ENCODE results near the gene C10orf105.

DNA sequence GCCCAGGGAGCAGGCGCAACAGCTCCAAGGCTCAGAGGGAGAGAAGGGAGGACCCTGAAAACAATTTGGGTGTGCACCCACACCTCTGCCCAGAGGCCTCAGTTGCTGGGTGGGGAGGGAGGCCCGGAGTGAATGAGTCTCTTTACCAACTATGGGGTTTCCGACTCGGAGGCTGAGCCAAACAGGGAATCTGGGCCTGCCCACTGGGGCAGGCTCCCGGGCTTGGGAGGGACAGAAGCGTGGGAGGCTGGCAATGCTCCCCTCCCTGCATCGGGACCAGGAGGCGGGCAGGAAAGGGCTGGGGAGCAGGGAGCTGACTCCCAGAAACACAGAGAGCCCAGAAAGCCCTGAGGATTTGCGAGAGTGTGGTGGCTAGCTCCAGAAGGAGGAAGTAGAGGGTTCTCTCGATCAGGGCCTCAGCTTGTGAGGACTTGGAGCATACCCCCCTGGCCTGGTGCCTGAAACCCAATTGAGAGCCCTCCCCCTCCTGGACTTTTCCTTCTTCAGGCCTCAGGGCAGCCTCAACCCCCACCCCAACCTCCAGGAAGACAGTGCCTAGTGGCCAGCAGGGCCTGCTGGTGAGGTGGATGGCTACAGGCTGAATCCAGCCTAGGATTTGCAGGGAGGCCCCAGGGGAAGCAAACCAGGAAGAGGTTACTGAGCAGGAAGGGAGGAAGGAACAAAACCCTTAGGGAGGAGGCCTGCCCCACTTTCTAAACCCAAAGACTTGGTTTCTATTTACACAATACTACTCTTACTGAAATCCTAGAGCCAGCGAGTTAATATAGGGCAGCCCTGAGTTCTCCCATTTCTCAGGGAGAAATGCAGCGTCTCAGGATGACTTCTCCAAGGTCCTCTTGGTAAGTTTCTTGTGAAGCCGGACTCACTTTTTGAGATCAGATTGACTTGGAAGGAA lies 6.1 kb downstream of the C10orf105 start:
- PRO-cap, result no peak

- PRO-cap, result no peak
These were observed at the start of gene C10orf105 for GRCh38 chr10:71719570-71720443. C10orf105 (minus strand) TSS chr10:71719778.

DNA sequence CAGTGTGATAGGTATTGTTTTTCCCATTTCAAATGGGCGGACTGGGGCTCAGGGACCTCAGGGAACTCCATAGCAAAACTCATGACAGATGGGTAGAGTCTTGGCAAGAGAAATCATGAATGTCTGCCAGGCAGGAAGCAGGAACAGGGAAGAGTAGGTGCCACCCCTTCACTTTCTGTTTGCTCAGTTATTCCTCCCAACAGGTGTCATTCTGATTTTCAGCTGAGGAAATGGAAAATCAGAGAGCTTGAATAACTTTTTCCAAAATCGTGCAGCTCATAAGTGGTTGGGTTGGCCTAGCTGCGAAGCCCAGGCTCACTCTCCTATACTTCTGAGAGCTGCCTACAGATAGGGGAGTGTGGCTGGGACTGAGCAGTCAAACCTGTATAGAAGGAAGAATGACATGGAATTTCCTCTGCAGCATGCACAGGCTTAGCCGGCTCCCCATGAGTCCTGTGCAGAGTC lies 17.6 kb upstream of the C10orf105 start:
- PRO-cap, result no peak

GRCh38 chr10:71745436-71745900 lies 25.9 kb upstream of the C10orf105 start:
- PRO-cap, result no peak

DNA sequence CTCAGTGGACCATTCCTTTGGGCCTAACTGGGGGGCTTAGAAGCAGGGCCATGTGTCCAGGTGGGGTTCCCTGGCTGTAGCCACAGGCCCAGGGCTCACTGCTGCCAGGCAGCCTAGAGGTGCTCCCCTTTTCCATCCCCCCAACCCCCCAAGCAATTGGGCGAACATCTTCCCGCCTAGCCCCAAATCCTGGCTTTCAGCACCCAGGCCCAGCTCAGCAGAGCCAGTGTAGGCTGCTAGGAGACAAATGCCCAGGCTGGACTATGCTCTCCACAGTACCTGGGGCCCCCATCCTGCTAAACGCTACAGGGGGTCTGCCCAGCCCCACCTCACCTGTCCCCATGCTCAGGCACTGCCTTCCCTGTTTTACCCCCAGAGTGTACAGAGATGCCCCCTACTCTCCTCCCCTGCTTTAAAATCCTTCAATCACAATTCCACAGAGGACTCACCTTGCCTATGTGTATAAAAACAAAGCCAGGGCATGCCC lies 23.6 kb downstream of the VSIR start:
- PRO-cap, result no peak

GRCh38 chr10:71766028-71766432 lies 7.3 kb downstream of the VSIR start:
- PRO-cap, result no peak

DNA sequence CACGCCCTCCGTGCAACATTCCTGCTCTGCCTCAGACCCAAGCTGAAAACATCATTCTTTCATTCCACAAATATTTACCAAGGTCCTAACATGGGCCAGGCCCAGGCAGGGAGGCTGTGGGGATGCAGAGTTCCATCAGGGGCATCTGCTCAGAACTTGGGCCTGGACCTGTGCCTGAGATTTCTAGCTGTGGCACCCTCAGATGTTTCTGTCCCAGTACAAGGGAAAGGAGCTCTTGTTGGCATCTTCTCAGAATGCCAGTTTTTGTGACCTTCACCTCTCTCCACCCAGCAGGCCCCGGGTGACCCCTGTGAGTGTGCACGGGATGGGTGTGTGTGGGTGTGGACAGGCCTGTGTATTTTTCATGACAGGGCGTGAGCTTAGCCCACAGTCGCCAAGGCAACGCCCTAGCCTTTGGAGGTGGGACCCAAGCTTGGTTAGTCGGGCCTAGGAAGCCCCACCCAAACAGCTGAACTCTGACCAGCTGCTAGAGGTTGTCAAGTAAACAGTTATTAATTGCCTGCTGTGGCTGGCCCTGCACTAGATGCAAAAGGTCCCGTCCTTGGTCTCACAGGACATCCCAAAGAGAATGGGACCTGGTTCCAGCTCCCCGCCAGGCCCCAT lies 6.3 kb downstream of the VSIR start:
- PRO-cap, result no peak

DNA sequence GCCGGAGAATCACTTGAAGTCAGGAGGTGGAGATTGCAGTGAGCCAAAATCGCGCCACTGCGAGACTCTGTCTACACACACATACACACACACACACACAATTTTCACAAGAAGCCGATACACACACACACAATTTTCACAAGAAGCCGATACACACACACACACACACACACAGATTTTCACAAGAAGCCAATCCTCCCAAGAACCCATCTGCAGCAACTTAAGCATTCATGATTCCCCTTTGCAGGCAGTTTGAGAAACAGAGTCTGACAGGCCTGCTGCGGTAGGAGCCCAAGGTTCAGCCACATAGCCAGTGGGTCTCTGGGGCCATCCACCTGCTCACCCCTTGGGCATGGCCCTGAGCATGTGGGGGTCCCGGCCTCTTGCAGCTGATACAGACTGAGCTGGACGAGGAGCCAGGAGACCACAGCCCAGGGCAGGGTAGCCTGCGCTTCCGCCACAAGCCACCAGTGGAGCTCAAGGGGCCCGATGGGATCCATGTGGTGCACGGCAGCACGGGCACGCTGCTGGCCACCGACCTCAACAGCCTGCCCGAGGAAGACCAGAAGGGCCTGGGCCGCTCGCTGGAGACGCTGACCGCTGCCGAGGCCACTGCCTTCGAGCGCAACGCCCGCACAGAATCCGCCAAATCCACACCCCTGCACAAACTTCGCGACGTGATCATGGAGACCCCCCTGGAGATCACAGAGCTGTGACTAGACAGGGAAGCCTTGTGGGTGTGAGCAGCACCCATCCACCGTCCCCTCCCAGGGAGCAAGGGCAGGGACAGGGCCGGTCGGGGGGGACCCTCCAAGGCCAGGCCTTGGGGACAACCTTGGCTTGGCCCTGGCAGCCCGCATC lies 36.3 kb downstream of the PSAP start:
- PRO-cap, result no peak

GRCh38 chr10:71860149-71861069 lies 9.4 kb upstream of the PSAP start:
- PRO-cap, result bidirectional peak, plus-strand start at chr10:71860717, minus-strand start at chr10:71860444

DNA sequence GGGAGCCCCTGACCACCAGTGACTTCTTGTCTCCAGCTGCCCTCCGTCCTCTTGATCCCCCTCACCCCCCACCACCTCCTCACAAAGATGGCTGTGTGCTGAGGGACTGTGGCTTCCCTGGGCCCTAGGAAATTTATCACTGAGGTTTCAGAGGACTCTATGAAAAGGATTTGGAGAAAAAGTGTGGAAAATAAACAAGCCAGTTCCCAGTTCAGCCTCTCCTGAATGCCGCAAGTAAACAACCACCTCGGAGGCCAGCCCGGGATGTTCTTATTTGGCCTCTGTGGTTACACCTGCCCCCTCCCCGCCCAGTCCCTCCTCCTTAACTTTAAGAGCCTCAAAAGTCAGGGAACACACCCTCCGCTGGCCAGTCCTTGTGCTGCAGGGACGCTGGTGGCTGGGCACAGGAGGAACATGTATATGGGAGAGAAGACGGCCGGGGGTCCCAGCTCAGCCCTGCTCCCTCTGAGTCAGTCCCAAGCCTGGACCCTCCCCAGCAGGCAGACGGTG lies 6.0 kb downstream of the CHST3 start:
- PRO-cap, result no peak

- PRO-cap, result no peak
These were observed 21.3 kb downstream of the CHST3 start for GRCh38 chr10:71985464-71985898.

- PRO-cap, result no peak
These were observed 21.8 kb downstream of the CHST3 start for GRCh38 chr10:71985899-71986416.

- PRO-cap, result no peak
These were observed 8.3 kb downstream of the SPOCK2 start for GRCh38 chr10:72080049-72080545.

- PRO-cap, result no peak
These were observed 6.3 kb downstream of the SPOCK2 start for GRCh38 chr10:72081713-72082715.

- PRO-cap, result bidirectional peak, plus-strand start at chr10:72089903, minus-strand start at chr10:72089840
These were observed 1.2 kb upstream of the SPOCK2 start for GRCh38 chr10:72089481-72090088.

DNA sequence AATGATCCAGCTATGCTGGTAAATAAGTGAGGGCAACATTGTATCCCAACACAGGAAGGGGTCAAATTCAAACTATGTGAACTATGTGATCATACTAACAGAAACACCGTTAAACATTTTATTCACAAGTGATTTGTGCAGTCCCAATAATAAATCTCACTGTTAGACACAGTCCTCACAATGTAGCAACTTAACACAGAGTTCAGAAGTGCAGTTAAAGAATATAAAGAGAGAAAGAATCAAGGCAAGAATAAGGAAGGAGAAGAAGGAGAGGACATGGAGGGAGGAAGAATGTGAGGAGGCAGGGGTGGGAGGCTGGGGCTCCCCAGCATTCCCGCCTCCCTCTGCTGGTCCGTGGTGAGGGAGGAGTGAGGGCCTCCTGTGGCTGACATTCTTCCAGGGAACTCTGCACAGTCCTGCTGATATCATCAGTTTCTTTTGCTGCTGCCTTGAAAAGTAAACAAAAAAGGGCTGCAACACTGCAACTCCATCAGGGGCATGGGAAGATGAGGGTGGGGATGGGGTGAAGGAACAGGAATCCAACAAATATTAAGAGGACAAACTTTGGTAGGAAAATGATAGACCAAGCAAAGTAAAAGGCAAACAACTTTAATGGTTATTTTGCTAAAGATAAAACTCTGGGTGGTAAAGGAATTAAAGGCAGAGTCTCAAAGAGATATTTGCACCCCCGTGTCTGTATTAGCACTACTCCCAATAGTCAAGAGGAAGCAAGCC lies 7.7 kb upstream of the SPOCK2 start:
- PRO-cap, result no peak

DNA sequence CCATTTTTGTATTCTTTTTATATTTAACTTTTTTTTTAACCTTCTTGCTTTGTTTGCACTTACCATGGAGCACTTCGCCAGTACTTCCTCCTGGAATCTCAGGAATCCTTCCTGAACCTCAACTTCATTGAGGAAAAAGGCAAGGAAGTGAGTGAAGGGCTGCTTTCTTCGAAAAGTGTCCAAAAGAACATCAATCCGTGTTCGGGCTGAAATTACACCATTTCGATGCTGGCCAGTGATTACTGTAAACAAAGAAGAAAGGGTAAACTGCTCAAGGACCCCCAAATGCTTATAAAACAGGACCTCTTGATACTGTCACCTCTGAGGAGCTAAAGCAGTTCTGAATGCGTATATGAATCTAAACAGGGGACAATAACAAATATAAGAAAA lies 19.1 kb upstream of the ANAPC16 start:
- PRO-cap, result no peak

GRCh38 chr10:72305435-72305915 lies 31.8 kb downstream of the DDIT4 start:
- PRO-cap, result no peak

DNA sequence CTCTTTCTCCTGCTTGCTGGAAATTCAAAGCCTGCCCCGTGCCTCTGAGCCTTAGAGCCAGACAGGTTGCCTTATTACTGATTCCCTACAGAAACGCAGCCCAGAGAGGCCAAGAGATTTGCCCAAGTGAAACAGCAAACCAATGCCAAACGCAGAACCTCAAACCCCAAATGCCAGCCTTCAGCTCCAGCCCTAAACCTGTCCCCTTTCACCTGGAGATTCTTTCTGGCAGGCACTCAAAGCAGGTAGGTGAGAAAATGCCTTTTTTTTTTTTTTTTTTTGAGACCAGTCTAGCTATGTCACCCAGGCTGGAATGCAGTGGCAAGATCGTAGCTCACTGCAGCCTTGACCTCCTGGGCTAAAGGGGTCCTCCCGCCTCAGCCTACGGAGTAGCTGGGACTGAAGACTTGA lies 35.9 kb downstream of the DNAJB12 start:
- PRO-cap, result no peak

GRCh38 chr10:72326189-72326503 lies 28.6 kb downstream of the DNAJB12 start:
- PRO-cap, result no peak